Heart (tissue), 3 donors: ENCODE data around the genes PARD6B and DPM1.

DNA sequence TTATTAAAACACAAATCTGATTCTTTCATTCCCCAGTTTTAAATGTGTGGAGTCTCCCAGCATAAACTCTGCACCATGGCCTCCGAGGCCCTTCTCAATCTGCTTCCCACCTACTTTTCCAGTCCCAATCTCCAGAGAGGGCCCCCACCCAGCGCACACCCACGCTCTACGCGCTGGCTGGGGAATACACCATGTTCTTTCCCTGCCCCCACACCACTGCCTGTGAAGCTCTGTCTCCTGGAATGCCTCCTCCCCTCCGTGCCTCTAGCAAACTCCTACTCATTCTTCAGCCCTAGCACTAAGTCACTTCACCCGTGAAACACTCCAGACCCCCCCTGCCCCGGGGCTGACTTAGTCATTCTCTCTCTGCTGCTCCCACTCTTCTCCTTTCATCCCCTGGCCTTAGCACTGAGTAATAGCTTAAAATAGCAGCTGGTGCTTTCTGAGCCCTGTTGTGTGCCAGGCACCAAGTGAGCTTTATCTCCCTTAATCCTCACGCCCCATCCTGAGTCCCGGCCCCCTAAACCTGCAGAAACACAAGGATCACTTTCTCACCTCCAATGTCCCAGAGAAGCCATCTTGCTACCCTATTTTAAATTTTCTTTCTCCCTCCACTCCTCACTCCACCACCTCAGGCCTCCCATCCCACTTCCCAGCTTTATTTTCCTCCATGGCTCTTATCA, 6.5 kb upstream of the PARD6B start:
- RAMPAGE, long total RNA, 2 experiments: no peak in any of the 2 experiments

DNA sequence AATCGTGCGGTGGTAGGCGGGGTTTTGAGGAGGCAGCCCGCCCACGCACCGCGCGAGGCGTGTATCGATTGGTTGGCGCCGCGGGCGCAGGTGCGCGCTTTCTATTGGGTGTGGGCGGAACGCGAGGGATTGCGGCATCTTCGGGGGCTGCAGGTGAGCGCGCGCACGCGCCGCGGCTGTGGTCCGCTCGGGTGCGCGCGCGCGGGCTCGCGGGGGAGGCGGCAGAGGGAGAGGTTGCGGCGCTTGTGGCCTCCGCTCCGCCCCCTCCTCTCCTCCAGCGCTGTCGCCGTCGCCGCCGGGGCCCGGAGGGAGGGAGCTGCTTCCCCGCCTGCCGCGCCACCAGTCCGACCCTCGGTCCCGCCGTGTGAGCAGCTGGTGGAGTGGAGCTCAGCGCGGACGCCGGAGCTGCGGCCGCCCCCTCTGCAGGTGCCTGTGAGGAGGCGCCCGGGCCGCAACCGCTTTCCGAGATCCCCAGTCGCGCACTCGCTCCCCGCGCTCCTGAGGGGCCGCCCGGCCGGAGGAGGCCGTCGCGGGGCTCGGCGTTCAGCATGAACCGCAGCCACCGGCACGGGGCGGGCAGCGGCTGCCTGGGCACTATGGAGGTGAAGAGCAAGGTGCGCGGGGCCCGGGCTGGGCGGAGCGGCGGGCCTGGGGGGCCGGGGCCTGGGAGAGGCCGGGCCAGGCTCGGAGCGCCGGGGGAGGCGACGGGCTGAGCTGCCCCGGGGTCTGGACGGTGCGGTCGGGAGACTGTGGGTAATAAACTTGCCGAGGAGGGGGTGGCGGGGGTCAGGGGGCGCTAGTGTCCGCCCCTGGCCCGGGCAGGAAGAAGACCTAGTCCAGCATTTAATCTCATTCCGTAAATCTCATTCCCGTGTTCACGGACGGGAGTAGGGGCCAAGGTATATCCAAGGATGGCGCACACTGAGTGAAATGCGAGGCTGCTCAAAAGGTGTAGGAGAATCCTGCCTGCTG, at the start of gene PARD6B:
PARD6B (plus strand) TSS at position 342 of the 972 bp plus-strand sequence.
- RAMPAGE, long total RNA, 2 experiments: no peak in any of the 2 experiments

- RAMPAGE, long total RNA, 2 experiments: no peak in any of the 2 experiments
These were observed 1.0 kb downstream of the PARD6B start for GRCh38 chr20:50732395-50732841.

- RAMPAGE, long total RNA, 2 experiments: no peak in any of the 2 experiments
These were observed 13.1 kb downstream of the PARD6B start for GRCh38 chr20:50744346-50744939.

DNA sequence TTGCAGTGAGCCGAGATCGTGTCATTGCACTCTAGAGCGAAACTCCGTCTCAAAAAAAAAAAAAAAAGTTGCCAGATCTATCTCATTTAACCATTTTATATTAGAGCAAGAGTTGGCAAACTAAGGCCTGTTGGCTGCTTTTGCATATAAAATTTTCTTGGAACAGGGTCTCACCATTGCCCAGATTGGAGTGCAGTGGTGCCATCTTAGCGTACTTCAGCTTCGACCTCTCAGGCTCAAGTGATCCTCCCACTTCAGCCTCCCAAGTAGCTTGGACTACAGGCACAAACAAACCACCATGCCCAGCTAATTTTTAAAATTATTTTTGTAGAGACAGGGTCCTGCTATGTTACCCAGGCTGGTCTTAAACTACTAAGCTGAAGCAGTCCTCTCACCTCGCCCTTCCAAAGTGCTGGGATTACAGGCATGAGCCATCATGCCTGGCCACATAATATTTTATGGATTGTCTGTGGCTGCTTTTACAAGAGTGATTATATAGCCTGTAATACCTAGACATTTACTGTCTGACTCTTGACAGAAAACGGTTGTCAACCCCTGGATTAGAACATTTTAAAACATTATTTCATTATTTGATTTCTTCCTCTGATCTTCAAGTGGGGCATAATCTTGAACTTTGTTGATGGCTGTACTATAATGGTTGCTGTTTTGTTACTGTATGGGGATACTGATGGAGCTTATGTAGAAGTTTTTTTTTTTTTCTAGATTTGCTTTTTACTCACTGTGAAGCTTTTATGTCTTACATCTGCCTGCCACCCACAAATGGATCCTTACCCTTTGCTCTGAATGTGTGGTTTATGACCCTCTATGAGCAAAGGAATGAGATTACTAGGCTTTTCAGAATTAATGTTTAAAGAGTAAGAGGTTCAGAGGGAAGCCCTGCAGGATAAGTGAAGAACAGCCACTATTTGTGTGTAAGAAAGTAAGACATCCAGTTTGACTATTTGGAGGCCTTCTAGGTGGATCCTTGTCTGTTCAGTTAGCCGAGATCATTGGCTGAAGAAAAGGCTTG, 14.3 kb downstream of the PARD6B start:
- RAMPAGE, long total RNA, 2 experiments: no peak in any of the 2 experiments

- RAMPAGE, long total RNA, 2 experiments: no peak in any of the 2 experiments
These were observed 24.9 kb downstream of the PARD6B start for GRCh38 chr20:50756265-50756732.

DNA sequence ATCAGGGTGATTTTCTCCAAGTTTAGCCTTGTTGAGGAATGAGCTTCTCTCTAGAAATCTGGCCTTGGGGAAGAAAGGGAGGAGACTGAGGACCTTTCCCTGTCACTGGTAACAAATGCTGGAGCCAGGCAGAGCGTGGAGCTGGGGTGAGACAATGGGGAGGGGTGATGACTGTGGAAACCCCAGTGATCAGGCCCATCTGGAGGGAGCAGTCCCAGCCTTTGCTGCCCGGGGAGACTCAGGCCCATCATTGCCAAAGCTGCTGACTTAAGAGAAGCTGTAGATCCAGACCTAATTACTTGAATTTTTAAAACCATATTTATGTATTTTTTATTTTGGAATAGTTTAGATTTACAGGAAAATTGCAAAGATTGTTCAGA, 31.3 kb downstream of the BCAS4 start:
- RAMPAGE, long total RNA, 2 experiments: no peak in any of the 2 experiments

DNA sequence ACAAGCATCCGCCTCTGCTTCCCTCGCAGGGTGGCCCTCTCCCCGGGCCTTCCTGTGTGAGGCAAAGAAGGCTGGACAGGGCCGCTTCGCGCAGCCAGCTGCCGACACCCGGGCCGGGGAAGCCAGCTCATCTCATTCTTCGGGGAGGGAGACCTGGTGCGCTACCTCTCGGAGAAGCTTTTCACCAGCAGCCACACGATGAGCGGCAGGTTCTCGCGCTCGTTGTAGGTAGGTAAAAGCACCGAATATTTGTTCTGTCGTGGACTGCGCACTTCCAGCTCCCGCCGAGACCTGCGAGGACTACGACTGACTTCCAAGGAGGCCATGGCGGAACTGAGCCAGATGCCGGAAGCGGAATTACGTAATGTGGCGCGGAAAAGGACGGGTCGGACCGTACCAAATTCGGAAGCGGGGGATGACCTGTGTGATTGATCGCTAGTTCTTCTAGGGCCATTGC, at the start of gene DPM1:
DPM1 (minus strand) TSS at position 335 of the 457 bp plus-strand sequence.
- RAMPAGE, long total RNA, 2 experiments: start-site peak on the minus strand in 1 of 2 experiments, centred at position 329 of the sequence, 62 reads per replicate

DNA sequence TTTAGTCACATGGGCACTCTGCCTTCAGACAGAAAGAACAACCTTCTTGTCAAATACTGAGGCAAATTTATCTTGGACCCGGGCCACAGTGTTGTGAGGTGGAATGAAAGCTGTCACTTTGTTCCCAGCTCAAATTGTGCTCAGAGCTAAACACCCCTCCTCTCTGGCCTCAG, 23.8 kb downstream of the MOCS3 start:
- RAMPAGE, long total RNA, 2 experiments: no peak in any of the 2 experiments

DNA sequence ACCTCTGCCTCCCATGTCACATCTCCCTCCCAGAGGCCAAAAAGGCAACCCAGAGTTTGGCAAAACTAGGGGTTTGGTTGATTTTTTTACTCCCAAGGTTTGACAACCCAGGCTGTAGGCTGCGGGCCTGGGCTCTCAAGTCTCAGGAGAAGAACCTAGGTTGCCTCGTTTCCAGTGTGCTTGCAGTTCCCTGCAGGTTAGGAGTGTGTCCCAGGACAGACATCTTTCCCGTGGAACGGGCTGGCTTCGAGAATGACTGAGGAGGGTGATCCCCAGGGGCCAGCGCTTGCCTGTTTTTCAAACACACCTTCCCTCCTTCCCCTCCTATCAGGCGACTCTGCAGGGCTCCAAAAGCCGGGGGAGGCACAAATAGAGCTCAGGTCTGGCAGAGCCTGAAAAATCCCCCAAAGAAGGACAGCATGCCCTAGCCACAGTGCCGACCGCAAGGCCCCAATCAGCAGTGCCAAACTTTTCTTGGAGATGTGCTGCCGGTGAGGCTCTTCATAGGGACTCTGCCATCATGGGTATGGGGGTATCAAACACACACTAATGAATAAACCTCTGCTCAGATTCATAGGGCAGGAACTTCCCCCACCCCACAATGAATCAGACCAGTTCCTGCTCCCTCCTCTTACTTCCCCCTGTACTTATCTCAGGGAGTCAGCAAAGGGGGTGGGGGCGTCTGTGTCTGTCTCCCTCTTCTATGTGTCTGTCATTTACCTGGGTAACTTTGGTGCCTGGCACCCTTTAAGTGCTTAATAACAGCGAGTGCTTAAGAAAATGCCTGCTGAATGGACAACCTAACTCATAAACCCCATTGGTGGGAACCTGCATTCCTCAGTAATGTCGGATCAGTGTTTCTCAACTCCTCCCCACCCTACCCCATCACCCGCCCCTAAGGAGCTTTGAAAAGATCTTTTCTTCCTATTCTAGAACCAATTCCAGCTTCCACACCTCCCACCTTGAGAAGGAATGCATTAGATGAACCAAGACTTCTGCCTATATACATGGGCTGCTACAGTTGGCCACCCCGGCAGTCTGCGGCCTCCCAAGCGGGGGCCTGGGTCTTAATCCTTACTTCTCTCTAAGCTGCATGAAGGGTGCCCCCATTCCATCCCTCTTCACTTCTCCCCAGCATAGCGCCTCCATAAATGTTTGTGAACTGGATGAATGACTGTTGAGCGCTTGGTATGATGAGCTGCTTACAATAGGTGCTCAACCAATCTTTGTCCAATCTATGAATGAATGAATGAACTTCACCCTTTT, 1.5 kb downstream of the KCNG1 start:
- RAMPAGE, long total RNA, 2 experiments: no peak in any of the 2 experiments

DNA sequence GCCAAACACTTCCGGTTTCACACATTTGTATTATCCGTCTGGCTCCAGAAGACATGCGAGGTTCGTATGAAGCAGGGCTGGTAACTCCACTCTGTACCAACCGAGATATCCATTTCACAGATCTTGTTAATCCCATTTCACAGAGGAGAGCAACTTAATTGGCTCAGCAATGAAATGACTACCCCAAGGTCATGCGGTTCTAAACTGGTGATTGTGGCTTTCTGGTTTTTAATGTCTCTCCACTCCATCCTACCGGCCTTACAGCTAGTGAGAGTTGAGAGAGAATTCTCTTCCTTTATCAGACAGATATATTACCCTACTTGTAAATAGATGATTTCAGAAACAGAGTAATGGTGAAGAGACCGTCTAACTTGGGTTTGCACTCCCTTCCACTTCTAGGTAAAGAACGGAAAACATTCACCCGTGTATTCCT, 61.4 kb upstream of the KCNG1 start:
- RAMPAGE, long total RNA, 2 experiments: no peak in any of the 2 experiments

GRCh38 chr20:51481132-51482127, 61.1 kb downstream of the NFATC2 start:
- RAMPAGE, long total RNA, 2 experiments: no peak in any of the 2 experiments

DNA sequence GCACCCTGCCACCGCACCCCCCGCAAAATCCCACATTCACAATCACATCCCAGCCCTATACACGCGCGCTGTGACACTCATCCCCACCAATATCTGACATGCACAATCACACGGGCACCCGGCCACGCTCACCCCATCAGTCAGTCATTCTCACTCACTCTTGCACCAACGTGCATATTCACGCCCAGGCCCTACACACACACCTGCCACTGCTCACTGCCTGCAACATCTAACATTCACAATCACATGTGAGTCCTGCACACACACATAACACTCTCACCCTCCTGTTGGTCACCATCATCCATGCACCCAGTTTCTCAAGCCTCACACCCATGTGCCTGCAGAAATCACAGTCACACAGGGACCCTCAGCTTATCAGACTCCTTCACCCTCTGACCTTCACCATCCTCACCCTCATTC, 586 bp upstream of the ATP9A start:
- RAMPAGE, long total RNA, 2 experiments: no peak in any of the 2 experiments

GRCh38 chr20:52222195-52222502, 30.6 kb upstream of the ZFP64 start:
- RAMPAGE, long total RNA, 2 experiments: no peak in any of the 2 experiments

DNA sequence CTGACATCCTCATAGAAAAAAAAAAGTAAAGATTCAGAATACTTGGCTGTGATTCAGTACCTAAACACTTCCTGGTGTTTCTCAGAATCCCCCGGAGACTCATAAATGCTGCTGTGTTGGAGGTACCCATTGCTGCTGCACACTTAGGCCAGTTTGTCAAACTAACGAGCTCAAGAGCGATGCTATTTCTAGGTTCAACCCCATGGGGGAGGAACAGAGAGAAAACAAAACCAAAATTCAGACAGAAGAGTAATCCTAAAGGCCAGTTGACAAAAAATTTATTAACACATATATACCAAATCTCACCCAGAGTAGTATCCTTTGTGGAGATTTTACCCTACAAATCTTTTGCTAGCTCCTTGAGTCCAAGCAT, 38.9 kb upstream of the ZFP64 start:
- RAMPAGE, long total RNA, 2 experiments: no peak in any of the 2 experiments

- RAMPAGE, long total RNA, 2 experiments: no peak in any of the 2 experiments
These were observed 23.8 kb upstream of the TSHZ2 start for GRCh38 chr20:52948423-52948724.

- RAMPAGE, long total RNA, 2 experiments: no peak in any of the 2 experiments
These were observed 1.5 kb downstream of the TSHZ2 start for GRCh38 chr20:52973571-52974094.

DNA sequence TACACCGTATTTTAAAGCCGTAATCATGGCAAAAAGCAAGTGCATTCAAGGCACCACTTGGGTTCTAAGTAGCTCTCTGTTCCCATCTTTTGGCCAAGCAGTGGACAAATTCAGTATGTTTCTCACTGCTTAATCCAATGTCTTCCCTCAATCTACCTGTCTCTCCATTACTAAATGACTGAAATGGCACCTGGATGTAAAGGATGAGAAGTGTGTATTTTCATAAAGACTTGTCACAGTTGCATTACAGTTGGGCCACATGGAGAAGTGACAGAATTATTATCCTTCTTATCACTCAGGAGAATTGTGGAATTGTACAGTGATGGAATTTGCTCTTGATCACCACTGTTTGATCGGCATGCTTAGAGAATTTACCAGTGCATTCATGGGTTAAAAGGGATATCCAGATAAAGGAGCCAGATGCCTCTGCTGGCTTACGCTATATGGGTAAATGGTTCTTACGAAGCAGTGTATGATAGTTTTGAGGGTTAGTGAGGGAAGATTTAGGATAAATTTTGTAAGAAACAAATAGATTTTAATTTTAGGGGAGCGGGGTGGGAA, 145.7 kb downstream of the TSHZ2 start:
- RAMPAGE, long total RNA, 2 experiments: no peak in any of the 2 experiments

DNA sequence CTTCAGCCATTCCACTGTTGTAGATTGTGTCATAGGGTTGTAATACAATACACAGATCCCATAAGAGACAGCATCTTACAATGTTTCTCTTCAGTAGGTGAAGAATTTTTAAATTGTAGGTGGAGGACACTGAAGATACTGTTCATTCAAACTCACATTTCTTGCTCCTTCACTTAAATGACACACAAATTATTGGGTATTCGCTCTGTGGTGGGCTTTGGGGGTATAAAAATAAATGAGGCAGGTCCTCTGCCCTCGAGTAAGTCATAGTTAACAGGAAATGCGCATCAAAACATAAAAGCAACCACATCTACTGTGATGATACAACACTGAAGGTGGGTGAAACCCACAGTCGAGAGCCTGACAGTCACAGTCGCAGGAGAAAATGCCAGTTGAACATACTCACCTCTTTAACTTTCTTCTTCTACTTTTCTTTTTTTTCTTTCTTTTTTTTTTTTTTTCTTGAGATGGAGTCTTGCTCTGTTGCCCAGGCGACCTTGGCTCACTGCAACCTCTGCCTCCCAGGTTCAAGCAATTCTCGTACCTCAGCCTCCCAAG, 205.4 kb downstream of the ZNF217 start:
- RAMPAGE, long total RNA, 2 experiments: no peak in any of the 2 experiments

DNA sequence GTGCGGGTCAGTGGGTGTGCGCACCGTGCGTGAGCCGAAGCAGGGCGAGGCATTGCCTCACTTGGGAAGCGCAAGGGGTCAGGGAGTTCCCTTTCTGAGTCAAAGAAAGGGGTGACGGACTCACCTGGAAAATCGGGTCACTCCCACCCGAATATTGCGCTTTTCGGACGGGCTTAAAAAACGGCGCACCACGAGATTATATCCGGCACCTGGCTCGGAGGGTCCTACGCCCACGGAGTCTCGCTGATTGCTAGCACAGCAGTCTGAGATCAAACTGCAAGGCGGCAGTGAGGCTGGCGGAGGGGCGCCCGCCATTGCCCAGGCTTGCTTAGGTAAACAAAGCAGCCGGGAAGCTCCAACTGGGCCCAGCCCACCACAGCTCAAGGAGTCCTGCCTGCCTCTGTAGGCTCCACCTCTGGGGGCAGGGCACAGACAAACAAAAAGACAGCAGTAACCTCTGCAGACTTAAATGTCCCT, 89.6 kb downstream of the ZNF217 start:
- RAMPAGE, long total RNA, 2 experiments: no peak in any of the 2 experiments